Epithelial cell of proximal tubule (primary cell): ENCODE results near the genes SLC7A9, LRP3 and KCTD15.

- RAMPAGE, long total RNA: no peak
- RRBS: no CpG with 5 or more reads among the region's 9 CpGs
These were observed 108.5 kb upstream of the VSTM2B start for GRCh38 chr19:29417249-29417730.

DNA sequence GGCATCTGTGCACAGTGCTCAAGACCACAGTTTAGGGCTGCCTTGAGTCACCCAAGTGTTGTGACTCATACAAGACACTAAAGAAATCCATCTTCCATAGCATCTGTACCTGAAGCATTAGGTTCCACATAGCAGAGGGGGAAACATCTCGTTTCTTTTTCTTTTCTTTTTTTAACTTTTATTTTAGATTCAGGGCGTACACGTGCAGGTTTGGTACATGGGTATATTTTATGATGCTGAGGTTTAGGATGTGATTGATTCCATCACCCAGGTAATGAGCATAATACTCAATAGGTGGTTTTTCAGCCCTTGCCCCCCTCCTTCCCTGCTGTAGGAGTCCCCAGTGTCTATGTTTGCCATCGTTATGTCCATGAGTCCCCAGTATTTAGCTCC lies 18.3 kb upstream of the POP4 start:
- RAMPAGE, long total RNA: no peak
- RRBS: no CpG with 5 or more reads among the region's 4 CpGs

DNA sequence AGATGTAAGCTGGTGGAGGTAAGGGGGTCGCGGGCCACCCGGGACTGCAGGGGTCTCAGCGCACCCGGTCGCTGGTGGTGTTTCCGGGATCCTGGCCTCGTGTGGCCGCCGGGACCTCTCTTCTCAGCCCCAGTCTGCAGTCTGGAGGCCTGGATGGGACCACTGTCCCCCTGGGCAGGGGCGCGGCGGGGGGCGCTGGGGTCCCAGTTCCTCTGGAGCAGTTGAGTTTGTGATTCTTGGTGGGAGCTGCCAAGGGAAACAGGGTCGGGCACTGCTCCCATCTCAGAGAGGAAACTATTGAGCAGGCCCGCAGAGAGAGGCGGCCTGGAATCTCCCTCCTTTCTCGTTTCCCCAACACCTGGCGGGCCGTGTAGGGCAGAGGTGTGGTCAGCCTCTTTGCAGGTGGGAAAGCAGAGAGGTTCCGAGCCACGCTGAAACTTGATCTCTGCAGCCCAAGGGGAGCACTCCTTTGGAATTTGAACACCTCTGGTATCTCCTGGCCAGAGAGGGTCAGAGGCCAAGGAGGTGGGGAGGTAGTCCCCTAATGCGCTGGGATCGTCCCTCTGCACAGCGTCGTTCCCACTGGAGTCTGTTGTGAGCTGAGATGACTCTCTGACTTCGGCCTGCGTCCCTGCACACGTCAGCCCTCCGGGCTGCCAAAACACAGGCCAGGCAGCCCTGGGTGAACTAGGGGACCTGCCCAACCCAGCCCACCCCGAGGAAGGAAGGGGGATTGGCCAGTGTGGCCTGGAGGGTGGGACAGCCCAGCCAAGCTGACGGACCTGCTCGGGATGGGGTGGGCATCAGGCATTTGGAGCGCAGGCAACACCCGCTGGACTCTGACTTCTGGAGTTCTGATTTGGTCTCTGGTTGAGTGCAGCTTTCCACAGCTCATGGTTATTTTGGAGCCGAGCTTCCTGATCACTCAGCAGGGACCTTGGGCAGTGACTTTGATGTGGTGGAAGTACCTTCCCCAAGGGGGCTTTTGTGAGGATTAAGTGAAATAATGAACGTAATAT lies 826 bp downstream of the PLEKHF1 start:
- RAMPAGE, long total RNA: no peak
- RRBS: 1% methylated on average over 3 of the region's 37 CpGs

- RAMPAGE, long total RNA: no peak
- RRBS: no CpG with 5 or more reads among the region's 6 CpGs
These were observed 10.2 kb downstream of the C19orf12 start for GRCh38 chr19:29704774-29705298.

- RAMPAGE, long total RNA: no peak
- RRBS: 13% methylated on average over 6 of the region's 11 CpGs
These were observed 136.2 kb upstream of the ZNF536 start for GRCh38 chr19:30235940-30236516.

DNA sequence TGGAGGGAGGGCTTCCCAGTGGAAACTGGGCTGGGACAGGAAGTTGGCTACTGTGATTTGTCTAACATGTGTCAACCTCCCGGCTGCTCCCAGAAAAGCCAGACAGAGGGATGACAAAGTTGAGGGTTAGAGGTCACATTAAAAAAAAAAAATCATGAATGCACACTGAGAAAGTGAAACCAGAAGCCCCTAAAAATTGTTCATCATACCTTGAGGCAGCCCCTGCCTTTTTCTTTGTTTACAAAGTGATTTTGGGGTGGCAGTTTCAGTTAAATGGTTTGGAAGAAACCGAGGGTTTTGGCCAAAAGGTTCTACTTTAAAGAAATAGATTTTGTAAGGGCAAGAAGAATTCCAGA lies 346.7 kb downstream of the ZNF536 start:
- RAMPAGE, long total RNA: no peak
- RRBS: no CpG with 5 or more reads among the region's 2 CpGs

DNA sequence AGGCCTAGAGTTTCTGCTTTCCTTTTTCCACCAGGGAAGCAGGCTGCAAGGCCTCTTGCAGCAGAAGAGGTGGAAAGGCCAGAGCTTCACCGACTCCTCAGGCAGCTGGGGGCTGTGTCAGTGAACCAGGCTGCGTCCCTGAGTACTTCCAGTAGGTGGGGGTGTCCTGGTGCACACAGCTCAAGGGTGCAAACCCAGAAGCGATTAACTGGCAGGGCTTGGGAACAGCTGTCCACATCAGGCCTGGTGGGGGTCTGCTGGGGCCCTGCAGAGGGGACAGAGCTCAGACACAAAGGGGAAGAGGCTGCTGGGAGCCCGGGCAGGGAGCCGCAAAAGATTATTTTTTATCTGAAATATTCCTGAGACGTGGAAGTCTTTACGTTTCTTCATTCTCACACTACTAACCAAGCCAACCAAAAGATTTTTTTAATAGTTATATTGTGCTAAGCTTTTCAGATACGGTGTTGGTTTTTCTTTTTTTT lies 11.1 kb downstream of the TSHZ3 start:
- RAMPAGE, long total RNA: no peak
- RRBS: no CpG with 5 or more reads among the region's 8 CpGs

GRCh38 chr19:31351231-31351572 lies 2.0 kb upstream of the TSHZ3 start:
- RAMPAGE, long total RNA: no peak
- RRBS: 0% methylated on average over 6 of the region's 34 CpGs

DNA sequence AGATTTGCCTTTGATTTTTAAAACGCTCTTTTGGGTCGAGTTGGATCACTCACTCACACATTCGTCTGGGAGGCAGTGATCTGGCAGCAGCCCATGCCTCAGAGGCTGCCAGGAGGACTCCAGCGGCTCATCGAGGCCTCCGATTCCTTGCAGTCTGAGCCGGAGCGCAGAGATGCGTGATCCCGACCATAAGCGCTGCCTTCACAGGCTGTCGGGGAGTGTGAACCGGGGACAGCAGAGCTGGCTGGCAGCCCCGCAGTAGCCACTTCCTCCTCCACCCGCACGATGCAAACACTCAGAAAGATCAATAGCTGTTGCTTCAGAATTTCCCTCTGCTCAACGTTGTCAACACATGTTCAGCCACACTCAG lies 35.5 kb upstream of the ZNF507 start:
- RAMPAGE, long total RNA: no peak
- RRBS: 84% methylated on average over 7 of the region's 17 CpGs

- RAMPAGE, long total RNA: no peak
- RRBS: 14% methylated on average over 3 of the region's 12 CpGs
These were observed at the start of gene SLC7A9 for GRCh38 chr19:32869488-32870042. TSS of gene SLC7A9 (minus strand) at chr19:32869767.

- RAMPAGE, long total RNA: no peak
- RRBS: no CpG with 5 or more reads among the region's 8 CpGs
These were observed 48.6 kb upstream of the SLC7A9 start for GRCh38 chr19:32918007-32918713.

DNA sequence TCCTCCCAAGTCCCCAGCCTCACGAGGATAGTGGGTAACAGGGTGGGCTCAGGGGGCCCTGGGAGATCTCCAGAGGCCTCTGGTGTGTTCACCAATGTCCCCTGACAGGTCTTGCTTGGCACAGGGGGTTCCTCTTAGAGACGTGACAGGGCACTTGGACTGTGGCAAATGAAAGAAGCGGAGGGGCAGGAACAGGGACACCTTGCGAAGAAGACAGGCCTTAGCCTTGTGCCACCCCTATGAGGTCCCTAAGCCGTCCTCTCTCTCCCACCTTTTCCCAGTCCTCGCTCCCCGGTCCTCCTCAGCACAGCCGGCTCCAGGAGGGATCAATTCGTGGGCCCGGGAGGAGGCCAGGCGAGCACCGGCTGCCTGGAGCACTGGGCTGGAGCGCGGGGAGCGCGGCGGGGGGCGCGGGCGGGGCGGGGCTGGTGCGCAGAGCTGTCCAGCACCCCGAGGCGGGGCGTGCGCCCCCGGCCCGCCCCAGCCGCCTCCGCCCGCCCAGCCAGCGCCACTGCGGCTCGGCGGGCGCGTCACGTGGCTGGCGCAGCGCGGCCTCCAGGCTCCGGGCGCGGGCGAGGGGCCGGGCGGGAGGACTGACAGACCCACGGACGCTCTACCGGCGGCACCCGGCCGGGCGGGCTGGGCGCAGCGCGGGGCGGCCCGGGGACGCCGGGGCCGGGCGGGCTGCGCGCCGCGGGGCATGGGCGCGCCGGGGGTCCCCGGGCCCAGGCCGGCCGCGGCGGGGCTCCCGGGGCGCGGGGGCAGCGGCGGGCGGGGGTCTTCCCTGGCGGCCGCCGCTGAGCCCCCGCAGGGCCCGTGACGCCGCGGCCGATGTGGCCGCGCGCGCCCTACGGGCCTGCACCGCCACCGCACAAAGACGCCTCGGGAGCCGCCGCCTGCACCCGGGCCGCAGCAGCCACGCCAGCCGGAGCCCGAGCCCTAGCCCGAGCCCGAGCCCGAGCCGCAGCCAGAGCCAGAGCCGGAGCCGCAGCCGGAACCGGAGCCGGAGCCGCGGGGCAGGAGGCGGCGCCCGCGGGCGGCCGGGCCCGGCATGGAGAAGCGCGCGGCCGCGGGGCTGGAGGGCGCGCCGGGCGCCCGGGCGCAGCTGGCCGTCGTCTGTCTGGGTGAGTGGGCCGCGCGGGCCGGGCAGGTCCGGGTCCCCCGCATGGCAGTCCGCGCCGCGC lies at the start of gene LRP3:
TSS of gene LRP3 (plus strand) at position 596 of the 1,184 bp plus-strand sequence.
- RAMPAGE, long total RNA: no peak
- RRBS: 1% methylated on average over 53 of the region's 147 CpGs

- RAMPAGE, long total RNA: no peak
- RRBS: 5% methylated on average over 23 of the region's 48 CpGs
These were observed 1.1 kb downstream of the LRP3 start for GRCh38 chr19:33194919-33195896.

- RAMPAGE, long total RNA: no peak
- RRBS: no CpG with 5 or more reads among the region's 8 CpGs
These were observed 34.0 kb upstream of the SLC7A10 start for GRCh38 chr19:33259502-33260110.

GRCh38 chr19:33273803-33274902 lies 28.2 kb downstream of the CEBPA start:
- RAMPAGE, long total RNA: no peak
- RRBS: 50% methylated on average over 4 of the region's 20 CpGs

- RAMPAGE, long total RNA: no peak
- RRBS: 14% methylated on average over 2 of the region's 8 CpGs
These were observed 26.4 kb downstream of the CEBPA start for GRCh38 chr19:33276017-33276164.

DNA sequence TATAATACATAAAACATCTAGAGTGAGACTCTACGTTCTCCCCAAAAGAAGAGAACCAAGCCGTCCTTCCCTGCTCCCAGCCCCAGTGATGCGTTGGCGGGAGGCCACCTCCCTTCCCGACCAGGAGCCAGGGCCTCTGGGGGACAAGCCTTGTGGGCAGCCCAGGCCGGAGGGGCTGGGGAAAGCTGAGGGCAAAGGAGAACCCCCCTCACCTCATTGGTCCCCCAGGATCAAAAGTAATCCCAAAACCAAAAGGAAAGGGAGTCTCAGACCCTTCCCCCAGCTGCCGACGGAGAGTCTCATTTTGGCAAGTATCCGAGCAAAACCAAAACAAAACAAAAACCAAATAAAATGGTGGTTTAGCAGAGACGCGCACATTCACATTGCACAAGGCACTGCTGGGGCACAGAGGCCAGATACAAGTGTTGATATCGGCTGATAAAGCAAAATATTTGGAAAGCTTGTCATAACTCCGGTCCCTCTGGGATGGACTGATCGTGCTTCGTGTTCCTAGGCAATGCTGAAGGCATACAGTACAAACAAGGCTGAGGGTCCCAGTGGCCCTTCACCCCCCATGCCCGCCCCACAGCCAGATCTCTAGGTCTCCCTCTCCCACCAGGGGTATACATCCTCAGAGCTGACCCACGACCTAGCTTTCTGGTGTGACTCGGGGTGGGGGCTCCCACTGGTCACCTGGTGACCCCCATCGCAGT lies 2.2 kb downstream of the CEBPA start:
- RAMPAGE, long total RNA: no peak
- RRBS: no CpG with 5 or more reads among the region's 19 CpGs

GRCh38 chr19:33376469-33376915 lies 3.0 kb downstream of the CEBPG start:
- RAMPAGE, long total RNA: no peak
- RRBS: no CpG with 5 or more reads among the region's 3 CpGs

DNA sequence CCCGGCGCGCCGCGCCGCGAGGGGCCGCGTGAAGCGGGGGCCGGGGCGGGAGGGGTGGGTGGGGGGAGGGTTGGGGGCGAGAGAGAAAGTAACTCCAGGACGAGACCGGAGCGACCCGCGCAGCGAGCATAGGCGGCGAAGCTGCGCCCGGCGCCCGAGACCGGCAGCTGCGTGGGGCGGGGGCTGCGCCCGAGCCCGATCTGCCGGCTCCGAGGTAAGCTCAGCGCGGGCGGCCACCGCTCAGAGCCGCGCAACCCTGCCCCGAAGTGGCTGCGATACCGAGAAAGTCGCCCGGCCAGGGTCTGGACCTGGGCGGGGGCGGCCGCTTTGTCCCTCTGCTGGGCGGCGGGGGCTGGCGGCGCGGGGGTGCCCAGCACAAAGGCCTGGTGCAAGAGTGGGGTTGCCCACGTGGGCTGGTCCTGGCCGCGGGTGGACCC lies at the start of gene KCTD15:
TSS of gene KCTD15 (plus strand) at position 97 of the 437 bp plus-strand sequence.
- RAMPAGE, long total RNA: no peak
- RRBS: 2% methylated on average over 39 of the region's 55 CpGs

GRCh38 chr19:33883843-33884807 lies 87.5 kb downstream of the KCTD15 start:
- RAMPAGE, long total RNA: no peak
- RRBS: no CpG with 5 or more reads among the region's 16 CpGs